Renal cortical epithelial cell (primary cell): ENCODE results near the genes NUDT6 and SPRY1.

DNA sequence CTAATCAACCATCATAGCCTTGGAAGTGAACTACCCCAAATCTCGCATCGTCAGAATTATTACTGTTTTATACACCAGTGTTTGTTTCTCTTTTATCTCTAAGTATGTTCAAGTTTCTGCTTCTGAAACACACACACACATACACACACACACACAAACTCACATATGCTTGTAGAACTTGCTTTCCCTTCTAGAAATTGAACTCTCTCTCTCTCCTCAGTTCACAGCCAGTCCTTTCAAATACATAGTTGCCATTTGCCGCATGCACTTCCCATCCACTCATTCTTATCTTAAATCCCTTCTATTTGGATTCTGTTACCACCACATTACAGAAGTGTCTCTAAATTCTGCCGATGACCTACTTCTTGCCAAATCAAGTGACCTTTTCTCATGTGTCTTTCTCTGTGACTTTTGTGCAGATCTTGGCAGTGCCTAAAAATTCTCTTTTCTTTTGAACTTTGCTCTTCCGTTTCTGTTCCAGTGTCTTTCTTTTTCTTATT lies 7.5 kb upstream of the MYOZ2 start:
- RRBS, result no CpG with 5 or more reads among the region's 5 CpGs

GRCh38 chr4:119137924-119138604 lies 2.4 kb downstream of the MYOZ2 start:
- RRBS, result no CpG with 5 or more reads among the region's 2 CpGs

GRCh38 chr4:119217507-119218061 lies 5.1 kb downstream of the USP53 start:
- RRBS, result no CpG with 5 or more reads among the region's 2 CpGs

DNA sequence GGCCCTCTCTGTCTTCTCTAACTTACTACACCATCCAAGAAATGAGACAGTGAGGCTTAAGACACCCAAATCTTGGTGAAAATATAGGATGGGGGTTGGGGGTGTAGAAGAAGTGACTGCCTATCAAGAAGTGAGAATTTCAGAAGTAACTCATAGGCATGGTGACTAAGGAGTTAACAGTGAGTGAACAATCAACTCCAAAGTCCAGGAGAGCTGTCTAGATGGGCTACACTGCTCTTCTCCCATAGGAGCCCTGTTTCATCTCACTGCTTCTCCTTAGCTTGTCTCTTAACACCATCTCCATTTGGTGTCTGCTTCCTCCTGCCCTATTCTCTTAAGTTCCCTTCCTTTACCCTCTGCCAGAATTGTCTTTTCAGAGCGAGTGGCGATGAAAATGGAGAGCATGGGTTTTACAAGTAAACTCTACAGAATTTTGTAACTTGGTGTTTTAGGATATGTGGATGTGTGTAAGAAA lies 1.2 kb downstream of the C4orf3 start:
- RRBS, result no CpG with 5 or more reads among the region's 2 CpGs

- RRBS, result no CpG with 5 or more reads among the region's 2 CpGs
These were observed 137.7 kb downstream of the PDE5A start for GRCh38 chr4:119490924-119491354.

DNA sequence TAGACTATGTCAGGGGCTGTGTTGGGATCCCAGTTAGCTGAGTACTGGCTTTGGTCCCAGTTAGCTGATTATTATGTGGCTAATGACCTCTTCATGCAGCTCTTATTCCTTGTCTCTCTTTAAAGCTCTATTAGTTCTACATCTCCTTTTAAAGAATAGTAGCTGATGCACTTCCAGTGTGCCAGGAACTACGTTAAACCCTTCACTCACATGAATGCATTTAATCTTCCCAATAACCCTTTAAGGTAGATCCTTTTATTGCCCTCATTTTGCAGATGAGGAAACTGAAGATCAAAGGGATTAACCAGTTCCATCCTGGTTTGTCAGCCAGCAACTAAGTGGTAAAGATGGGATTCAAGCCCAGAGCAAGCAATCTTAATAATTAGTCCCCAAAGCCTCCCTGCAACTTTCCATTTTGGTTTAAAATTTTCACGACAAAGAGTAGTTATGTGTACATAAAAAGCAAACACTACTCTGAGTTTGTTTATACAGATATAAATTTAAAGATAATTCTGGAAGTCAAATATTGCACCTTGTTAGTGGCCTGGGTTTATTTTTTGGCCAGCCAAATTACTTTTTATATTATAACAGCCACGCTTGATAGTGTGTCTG lies 37.4 kb downstream of the PDE5A start:
- RRBS, result no CpG with 5 or more reads among the region's 3 CpGs

DNA sequence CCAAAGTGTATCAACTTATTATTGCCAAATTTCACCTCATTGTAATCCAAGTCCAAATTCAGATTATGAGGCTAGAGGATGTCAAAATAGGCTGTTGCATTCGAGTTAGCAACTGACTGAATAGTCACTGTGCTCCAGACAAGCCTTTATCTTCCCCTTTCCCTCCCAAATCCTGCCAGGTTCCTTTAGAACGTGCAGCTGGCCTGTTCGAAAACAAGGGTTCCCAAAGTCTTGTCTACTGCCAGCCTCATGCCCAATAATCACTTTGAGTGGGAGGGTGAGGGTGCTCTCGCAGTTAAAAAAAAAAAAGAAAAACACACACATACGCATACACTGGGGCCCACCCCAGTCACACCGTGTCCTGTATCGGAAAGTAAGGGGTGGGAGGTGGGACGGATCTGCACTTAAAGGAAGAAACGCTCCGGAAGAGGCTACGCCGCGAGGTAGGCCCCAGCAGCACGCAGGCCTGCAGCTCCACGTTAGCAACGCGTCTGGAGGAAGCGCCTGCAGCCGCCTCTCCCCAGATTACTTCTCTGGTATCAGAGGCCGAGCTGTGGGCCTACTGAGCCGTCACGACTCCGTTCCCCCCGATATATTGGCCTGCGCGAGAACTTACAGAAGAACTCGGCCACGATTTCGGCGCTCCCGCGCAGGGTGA lies 473 bp downstream of the MAD2L1 start:
- RRBS, result no CpG with 5 or more reads among the region's 32 CpGs

GRCh38 chr4:120648357-120648737 lies 274.2 kb downstream of the PRDM5 start:
- RRBS, result no CpG with 5 or more reads among the region's 9 CpGs

- RRBS, result no CpG with 5 or more reads among the region's 1 CpG
These were observed 164.8 kb downstream of the PRDM5 start for GRCh38 chr4:120757522-120758332.

DNA sequence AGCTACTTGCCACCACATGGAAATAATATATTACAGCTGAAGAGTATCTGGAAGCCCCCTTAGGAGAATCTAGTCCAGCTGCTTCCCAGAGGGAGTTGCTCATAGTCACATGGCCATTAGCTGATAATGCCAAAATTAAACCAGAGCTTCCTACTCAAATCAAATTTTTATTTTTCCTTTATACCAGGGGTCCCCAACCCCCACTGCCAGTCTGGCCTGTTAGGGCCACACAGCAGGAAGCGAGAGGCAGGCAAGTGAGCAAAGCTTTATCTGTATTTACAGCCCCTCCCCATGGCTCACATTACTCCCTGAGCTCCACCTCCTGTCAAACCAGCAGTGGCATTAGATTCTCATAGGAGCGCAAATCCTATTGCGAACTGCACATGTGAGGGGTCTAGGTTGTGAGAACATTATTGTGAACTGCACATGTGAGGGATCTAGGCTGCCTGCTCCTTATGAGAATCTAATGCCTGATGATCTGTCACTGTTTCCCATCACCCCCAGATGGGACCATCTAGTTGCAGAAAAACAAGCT lies 19.3 kb upstream of the TNIP3 start:
- RRBS, result no CpG with 5 or more reads among the region's 3 CpGs

- RRBS, result no CpG with 5 or more reads among the region's 4 CpGs
These were observed 99.0 kb upstream of the BLTP1 start for GRCh38 chr4:122053207-122053491.

DNA sequence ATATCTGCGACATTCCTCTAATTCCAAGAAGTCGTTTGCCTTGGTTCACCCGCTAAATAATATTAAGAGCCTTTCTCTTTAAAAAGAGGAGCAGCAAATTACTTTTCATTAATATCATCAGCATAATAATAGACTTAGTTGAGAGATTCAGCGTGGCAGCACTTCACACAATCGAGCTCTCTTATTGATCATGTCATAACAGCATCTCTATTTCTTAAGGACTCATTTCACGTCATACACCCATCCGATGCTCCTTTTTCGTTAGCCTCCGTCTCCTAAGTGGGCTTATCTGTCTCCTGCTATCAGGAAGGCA lies 339 bp upstream of the BLTP1 start:
- RRBS, result no CpG with 5 or more reads among the region's 9 CpGs

- RRBS, result no CpG with 5 or more reads among the region's 2 CpGs
These were observed 37.6 kb downstream of the BLTP1 start for GRCh38 chr4:122189724-122190202.

- RRBS, result no CpG with 5 or more reads among the region's 1 CpG
These were observed 69.6 kb upstream of the ADAD1 start for GRCh38 chr4:122309223-122309605.

GRCh38 chr4:122688246-122688903 lies 44.1 kb upstream of the BBS12 start:
- RRBS, result no CpG with 5 or more reads among the region's 9 CpGs

GRCh38 chr4:122749400-122750249 lies 17.1 kb downstream of the BBS12 start:
- RRBS, result no CpG with 5 or more reads among the region's 3 CpGs

DNA sequence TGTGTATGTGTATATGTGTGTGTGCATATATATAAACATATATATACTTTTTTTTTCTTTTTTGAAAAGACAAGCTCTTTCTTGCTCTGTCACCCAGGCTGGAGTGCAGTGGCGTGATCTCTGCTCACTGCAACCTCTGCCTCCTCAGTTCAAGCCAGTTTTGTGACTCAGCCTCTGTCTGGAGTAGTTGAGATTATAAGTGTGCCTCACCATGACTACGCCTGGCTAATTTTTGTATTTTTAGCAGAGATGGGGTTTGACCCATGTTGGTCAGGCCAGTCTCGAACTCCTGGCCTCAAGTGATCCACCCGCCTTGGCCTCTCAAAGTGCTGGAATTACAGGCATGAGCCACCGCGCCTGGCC lies 33.2 kb downstream of the BBS12 start:
- RRBS, result no CpG with 5 or more reads among the region's 6 CpGs

GRCh38 chr4:122921738-122922798 lies at the start of gene NUDT6:
TSS of gene NUDT6 (minus strand) at chr4:122922597.
- RRBS, result under 1% methylated on average over 3 of the region's 64 CpGs

GRCh38 chr4:123396420-123397129 lies at the start of gene SPRY1:
TSS of gene SPRY1 (plus strand) at chr4:123396795.
- RRBS, result 1% methylated on average over 4 of the region's 19 CpGs

DNA sequence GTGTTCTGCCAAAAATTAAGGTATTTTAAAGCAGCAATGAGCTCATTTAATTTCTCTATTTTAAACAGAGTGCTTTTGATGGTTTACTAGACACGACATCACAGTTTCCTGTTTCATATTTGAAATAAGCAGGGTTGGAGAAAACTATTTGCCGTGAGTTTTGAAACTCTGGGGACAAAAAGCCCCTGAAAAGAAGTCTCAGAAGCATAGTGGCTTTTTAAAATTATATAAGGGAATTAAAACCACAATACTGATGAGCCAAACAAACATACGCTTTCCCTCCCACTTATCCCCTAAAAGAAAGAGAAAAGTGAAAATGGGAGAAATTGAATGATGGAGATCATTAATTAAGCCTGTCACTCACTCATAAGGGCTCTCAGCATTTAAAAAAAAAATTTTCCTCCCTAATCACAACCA lies 25.6 kb downstream of the SPRY1 start:
- RRBS, result no CpG with 5 or more reads among the region's 3 CpGs